WTC11 (cell line): ENCODE measurements around the gene SNED1.

- PRO-cap: no peak
These were observed 33.1 kb upstream of the SNED1 start for GRCh38 chr2:240965290-240965832.

GRCh38 chr2:240996389-240996588 lies 2.1 kb upstream of the SNED1 start:
- PRO-cap: no peak

DNA sequence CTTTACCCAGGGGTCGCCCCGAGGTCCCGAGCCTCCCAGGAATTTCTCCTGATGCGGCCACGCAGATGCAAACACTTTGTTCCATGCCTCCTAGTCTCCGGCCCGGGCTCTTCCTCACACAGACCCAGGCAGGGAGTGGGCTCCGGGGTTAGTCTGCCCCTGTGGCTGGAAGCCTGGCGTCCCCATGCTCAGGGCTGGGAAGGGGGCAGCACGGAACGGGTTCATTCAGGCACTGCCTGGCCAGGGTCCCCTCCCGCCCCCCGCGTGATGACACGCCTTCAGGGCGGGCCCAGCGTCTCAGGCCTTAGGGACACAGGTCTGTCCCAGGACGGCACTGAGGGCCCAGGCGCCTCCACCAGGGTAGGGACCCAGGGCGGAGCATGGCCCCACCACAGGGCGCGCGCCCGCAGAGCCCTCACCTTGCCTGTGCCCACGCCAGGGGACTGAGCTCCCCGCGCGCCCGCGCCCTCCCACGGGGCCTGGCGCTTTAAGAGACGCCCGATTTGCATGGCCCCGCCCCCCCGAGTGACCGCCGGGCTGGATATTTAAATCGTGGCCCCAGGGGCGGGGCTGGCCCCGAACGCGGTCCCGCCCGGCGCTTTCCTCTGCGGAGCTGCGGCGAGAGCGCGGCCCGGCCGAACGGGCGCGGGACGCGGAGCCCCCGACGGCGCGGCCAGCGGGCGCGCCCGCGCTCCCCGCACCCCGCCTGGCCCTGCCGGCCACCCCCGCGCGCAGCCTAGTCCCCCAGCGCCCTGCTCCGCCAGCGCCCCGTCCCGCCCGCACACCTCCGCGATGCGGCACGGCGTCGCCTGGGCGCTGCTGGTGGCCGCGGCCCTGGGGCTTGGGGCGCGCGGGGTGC lies at the start of gene SNED1:
TSS of gene SNED1 (plus strand) at position 573 of the 859 bp plus-strand sequence.
- PRO-cap: bidirectional peak, plus-strand start at position 307 of the sequence, minus-strand start at position 108 of the sequence; bidirectional peak, plus-strand start at position 610 of the sequence, minus-strand start at position 462 of the sequence

DNA sequence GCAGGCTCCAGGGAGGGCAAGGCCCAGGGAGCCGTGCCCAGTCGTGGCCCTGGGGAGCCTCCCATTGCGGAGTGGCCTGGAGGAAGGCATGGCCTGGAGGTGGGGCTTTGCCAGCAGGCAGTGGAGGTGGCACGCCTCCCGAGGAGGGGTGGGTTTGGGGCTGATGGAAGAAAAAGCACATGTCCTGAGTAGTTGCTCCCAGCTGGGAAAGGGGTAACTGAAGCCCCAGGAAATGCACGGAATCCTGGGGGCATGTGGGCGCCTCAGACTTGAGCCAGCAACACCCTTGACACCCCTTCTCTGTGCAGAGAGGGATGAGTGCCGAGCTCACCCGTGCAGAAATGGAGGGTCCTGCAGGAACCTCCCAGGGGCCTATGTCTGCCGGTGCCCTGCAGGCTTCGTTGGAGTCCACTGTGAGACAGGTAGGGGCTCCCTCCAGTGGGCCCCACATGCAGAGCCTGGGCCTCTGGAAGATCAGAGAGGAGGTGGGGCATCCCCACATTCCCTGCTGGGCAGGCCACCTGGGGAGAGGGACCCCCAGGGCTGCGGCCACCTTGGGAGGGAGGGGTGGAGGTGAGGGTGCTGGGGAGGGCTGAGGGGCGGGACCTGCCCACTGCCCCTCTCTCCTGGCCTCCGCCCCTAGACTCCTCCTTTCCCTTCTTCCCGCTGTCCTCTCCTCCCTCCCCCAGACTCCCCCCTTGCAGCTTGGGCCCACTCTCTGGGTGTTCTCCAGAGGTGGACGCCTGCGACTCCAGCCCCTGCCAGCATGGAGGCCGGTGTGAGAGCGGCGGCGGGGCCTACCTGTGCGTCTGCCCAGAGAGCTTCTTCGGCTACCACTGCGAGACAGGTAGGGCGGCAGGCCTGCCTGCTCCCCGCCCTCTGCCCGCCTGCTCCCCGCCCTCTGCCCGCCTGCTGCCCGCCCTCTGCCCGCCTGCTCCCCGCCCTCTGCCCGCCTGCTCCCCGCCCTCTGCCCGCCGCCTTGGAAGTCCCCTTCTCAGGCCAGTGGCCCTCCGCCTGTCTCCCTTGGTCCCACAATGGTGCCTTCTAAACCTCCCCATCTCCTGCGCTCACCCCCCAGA lies 38.5 kb downstream of the MTERF4 start:
- PRO-cap: unidirectional peak, minus-strand start at position 838 of the sequence

GRCh38 chr2:241073467-241073996 lies 28.6 kb downstream of the MTERF4 start:
- PRO-cap: no peak

DNA sequence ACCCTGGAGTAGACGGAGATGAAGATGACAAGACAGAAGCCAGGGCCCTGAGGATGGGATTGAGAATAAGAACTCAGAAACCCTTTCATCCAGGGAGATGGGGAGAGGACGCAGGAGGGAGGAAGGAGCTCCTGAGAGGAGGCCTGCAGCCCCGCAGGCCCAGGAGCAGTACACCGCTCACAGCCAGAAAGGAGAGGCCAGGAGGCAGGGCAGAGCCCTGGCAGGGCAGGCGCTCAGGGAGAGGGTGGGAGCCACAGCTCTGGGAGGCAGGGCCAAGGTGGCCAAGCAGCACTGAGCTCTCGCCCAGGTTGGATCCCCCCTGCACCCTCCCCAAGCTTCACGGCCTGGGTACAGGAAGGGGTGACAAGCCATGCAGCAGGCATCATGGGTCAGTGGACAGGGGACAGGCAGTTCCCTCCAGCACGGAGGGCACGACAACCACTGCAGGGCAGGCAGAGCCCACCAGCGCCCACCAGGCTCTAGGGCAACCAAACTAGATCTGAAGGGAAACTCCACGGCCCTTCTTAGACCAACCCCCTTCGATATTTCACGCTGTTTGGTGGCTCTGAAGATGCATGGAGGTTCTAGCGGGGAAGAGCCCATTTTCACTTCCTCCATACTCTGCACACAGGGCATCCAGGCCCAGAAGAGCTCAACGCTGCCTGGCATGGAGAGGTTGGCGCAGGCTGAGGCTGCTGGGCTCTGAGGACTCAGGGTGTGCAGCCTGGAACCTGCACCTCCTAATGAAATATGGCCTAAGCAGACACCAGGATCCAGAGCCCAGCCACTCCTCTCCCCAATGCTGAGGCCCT lies 8.5 kb upstream of the MTERF4 start:
- PRO-cap: no peak

DNA sequence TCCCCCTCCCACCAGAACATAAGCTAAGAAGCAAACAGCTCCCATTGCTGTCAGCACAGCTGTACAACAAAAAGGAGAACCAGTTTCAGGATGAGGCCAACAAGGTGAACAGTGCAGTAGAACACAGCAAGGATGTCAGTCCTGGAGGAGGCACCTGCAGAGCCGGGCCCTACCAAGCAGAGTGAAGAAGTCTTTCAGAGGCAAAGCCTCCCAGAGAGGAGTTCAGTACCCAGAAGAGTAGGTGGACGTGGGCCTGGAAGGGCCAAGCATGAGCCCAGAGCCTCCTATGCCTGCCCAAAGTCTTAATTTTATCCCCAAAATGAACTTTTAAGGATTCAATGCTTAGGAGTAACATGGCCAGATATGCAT lies 983 bp downstream of the PASK start:
- PRO-cap: no peak

GRCh38 chr2:241161478-241161851 lies 11.2 kb downstream of the PPP1R7 start:
- PRO-cap: no peak

DNA sequence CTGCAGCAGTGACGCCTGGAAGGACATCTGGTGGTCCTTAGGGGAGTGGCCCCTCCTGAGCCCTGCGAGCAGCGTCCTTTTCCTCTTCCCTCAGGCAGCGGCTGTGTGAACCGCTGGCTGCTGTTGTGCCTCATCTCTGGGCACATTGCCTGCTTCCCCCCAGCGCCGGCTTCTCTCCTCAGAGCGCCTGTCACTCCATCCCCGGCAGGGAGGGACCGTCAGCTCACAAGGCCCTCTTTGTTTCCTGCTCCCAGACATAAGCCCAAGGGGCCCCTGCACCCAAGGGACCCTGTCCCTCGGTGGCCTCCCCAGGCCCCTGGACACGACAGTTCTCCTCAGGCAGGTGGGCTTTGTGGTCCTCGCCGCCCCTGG lies 35.7 kb downstream of the ANO7 start:
- PRO-cap: no peak

GRCh38 chr2:241230024-241230524 lies 41.6 kb downstream of the ANO7 start:
- PRO-cap: no peak

- PRO-cap: no peak
These were observed 51.1 kb downstream of the HDLBP start for GRCh38 chr2:241264357-241264863.

DNA sequence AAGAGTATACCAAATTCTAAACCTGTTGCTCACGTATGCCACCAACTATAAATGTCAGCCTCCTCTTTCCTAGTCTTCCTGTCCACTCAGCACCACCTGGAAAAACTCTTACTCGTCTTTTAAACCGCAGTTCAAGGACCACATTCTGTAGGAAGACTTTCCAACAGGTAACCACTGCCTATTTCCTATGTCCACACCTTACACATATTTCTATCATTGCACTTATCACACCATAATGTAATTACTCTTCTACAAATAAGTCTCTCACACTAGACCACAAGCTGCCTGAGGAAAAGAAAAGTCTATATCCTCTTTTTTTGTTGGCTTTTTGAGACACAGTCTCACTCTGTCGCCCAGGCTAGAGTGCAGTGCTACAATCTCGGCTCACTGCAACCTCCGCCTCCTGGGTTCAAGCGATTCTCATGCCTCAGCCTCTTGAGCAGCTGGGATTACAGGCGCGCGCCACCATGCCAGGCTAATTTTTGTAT lies 2.5 kb downstream of the HDLBP start:
- PRO-cap: no peak

- PRO-cap: no peak
These were observed 6.7 kb downstream of the FARP2 start for GRCh38 chr2:241362841-241363151.

DNA sequence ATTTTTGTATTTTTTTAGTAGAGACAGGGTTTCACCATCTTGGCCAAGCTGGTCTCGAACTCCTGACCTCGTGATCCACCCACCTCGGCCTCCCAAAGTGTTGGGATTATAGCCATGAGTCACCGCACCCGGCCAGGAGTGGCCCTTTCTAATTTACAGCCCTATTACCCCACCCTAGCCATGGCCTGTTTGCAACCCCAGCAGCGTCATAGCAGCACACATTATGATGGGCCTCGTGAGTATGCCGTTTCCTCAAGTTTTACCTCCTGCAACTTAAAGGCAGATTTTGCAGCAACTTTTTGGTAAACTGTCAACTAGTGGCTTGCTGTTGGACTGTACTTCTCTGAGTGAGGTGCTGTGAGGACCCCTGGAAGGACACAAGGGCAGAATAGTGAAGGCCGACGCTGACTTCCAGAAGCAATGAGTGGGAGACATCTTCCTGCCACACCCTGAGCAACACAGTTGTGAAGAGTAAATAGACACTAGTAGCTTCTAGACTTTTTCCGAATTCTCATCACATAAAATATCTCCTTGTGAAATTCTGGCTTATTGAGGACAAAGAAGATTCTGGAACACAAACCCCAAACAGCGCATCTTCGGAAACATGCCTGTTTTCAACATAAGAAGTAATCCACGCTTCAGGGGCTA lies 54.3 kb downstream of the STK25 start:
- PRO-cap: no peak

- PRO-cap: unidirectional peak, plus-strand start at chr2:241507303
These were observed 1.3 kb downstream of the STK25 start for GRCh38 chr2:241507193-241507403.

DNA sequence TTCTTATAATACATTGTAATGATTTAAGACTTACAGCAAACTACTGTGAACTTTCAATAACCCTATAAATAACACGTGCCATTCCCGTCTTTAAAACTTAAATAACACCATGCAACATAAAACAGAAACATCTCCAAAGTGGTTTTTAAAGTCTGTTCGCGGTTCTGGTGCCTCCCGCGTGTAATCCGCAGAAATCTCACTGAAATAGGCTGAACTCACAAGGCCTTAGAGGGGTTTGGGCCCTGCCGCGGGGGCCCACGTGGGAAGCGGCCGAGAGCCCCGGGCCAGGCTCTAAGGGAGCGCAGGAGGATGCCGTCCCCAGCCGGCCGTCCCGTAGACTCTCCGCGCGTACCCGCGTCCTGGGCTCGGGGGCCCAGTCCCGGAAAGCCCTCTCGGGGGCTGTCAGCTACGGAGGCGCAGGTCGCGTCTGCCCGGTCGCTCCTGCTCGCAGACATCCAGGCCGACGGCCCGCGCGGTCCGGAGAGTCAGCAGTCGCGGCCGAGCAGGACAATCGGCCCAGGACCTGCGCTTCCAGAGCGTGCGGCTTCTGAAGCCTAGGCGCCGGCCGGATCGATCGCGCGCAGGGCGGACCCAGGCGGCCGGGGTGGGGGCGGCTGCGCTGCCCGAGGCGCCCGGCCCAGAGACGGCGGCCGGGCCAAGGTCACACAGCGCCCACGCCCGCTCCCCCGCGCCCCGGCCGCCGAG lies 671 bp downstream of the THAP4 start:
- PRO-cap: unidirectional peak, plus-strand start at position 384 of the sequence; bidirectional peak, plus-strand start at position 640 of the sequence, minus-strand start at position 549 of the sequence

DNA sequence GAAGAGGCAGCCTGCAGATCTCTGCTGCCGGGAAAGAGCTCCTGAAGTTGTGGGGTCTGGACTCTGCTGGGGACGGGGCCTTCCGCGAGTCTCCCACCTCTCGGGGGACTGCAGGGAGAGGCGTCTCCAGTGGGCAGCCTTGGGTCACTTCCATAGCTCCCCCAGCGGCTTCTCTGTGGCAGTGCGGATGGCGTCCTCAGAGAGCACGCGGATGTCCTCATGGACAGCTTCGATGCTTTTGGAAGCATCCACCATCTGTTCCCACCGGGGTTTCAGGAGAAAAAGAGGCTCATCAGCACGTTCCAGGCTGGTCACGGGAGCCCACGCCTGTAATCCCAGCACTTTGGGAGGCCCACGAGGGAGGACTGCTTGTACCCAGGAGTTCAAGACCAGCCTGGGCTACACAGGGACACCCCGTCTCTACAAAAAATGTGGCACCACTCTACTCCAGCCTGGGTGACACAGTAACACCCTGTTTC lies 10.6 kb downstream of the DTYMK start:
- PRO-cap: no peak

DNA sequence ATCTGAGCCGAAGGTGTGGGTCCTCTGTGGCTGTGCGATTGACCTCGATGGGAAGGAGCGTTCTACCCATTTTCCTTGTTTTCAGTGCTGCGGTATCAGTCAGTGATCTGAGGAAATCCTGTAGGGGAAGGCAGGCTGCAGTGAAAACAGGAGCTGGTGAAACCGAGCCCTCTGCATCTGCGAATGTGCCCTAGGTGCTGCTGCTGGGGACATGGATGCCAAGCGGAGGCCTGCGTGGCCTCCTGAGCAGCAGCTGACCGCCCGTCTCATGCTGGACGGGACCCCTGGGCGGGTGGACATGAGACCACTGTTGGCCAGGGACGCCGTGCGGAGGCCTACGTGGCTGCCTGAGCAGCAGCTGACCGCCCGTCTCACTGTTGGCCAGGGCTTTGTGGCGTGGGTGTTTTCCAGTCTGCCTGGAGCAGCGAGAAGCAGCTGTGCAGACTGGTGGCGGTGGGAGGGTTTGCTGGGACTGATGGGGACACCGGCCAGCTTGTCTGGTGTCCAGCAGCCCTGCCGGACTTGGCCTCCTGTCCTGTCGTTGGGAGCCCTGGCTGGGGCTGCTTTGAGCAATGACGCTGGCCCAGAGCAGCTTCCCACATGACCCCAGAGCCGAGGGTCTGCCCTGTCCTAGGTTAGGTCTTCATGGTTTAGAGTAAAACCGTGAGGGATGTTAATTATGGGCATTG lies 5.9 kb upstream of the D2HGDH start:
- PRO-cap: no peak

DNA sequence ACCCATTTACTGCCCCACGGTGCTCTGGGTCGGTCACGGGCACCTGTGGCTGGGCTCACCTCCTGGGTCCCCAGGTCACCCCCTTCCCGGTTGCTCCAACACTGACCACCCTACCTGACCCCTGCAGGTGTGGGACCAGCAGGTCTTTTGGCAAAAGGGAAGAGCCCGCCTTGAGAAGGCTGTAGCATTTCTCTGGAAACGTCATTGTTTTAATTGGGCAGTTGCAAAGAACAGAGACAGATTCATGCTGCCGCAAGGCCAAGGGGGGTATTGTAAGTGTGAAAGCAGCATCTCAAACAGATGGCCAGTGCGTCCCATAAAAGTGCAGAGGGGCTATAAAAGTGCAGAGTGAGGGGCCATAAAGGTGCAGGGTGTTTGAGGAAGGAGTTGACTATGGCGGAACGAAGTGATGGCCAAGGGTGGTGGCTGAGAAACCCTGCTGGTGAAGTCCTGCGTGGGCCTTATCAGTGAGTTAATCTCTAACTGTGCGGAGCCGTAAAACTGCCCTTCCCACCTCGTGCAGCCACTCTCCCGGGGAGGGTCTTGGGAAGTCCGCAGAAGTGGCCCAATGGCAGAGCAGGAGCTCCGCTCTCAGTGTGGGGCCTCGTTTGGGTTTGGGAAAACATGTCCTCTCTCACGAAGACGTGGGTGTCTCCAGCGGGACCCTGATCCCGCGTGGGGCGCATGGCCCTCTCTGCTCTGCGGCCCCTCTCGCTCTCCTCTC lies 13.7 kb upstream of the NEU4 start:
- PRO-cap: no peak

GRCh38 chr2:241891831-241892331 lies 8.4 kb downstream of the FAM240C start:
- PRO-cap: no peak